Parietal lobe (tissue), 2 donors: ENCODE measurements around the genes SLC17A3, H3C2, H3C6, H3C8 and BTN3A1.

- RAMPAGE, long total RNA = no peak
These were observed at the start of gene SLC17A3 for GRCh38 chr6:25873967-25874590. Gene SLC17A3, minus strand, starts transcription at chr6:25874243.

DNA sequence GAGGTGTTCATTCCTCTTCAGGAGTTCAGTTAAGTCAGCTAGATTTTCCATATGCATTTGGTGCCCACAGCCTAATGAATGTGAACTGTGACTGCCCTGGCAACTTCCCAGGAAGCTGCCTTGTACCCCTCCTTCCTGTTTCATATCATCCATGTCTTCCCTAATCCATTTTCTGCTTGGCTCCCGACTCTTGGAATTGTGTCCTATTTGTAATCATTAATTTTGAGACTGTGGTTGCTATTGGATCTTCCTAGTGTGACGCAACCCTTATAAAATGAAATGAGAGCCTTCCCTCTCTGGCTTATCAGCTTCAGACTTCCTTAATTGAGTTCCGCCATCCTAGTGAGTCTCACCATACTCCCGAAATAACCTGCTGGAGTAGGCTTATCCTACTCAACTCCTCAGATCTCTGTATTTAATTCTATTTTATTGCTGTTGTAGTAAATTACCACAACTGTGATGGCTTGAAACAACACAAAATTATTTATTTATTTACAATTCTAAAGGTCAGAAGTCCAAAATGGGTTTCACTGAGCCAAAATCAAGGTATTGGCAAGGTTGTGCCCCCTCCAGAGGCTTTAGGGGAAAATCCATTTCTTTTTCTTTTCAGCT lies 685 bp upstream of the SLC17A2 start:
- RAMPAGE, long total RNA = no peak

DNA sequence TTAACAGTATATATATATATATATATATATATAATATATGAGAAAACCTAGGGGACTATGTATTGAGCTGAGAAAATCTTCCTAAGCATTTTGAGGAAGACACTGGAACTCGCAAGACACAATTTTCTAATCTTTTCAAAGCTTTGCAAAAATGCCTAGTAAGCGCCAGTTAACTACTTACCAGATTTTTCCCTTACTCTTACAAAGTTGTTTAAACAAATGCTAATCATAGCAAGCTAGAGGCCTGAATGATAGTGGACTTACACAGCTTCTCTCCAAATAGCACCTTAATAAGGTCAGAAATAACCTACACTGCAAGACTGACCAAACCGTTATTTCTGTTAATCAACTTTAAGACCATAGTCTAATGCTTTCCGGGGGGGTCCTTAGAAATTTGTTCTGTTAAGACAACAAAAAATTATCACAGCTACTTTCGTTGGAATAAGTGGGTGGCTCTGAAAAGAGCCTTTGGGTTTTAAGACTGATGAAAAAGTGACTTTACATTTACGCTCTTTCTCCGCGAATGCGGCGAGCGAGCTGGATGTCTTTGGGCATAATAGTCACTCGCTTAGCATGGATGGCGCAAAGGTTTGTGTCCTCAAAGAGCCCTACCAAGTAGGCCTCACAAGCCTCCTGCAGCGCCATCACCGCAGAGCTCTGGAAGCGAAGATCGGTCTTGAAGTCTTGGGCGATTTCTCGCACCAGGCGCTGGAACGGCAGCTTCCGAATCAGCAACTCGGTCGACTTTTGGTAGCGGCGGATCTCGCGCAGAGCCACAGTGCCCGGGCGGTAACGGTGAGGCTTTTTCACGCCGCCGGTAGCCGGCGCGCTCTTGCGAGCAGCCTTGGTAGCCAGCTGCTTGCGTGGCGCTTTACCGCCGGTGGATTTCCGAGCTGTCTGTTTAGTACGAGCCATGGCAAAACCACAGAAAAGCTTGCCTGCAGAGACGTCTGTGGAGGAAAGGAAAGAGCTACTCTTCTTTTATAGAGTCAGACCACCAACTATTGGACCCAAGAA lies at the start of gene H3C2:
H3C2 (minus strand) TSS at position 954 of the 1,017 bp plus-strand sequence.
- RAMPAGE, long total RNA = start-site peak on the minus strand centred at position 952 of the sequence, 8 bp wide, 62 and 660 reads in 2 replicates

DNA sequence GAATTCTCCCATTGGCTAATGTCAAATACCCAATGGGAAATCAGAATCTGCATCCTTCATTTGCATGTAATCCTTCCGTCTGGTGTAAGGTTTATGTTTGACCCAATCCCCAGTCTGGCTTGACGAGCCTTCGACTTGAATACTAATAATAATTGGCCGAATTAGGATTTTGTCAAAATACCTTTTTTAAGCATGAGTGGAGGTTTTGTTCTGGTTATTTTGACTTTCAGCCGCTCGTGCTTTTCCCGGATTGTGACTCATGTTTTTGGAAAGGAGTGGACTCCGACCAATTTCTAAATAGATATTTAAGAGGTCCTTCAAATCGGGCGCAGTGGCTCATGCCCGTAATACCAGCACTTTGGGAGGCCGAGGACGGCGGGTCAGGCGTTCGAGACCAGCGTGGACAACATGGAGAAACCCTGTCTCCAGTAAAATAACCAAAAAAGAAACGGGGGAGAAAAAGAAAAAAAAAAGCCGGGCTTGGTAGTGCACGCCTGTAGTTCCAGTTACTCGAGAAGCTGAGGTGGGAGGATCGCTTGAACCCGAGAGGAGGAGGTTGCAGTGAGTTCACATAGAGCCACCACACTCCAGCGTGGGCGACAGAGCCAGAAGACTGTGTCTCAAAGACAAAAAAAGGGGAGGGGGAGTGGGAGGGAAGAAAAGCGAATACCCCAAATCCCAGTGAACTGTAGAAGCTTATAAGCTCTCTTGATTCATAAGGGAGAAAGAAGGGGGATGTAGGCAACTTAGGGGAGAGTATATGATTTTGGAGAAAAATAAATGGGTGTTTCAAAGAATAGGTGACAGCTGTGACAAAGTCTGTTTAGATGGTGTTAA lies 471 bp upstream of the H2AC4 start:
- RAMPAGE, long total RNA = start-site peak on the plus strand centred at position 119 of the sequence, 14 bp wide, 5 and 12 reads in 2 replicates

DNA sequence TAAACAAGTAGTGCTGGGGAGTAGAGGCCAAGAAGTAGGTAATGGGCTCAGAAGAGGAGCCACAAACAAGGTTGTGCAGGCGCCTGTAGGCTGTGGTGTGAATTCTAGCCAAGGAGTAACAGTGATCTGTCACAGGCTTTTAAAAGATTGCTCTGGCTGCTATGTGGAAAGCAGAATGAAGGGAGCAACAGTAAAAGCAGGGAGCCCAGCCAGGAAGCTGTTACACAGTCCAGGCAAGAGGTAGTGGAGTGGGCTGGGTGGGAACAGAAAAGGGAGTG lies 2.0 kb downstream of the HFE start:
- RAMPAGE, long total RNA = no peak

GRCh38 chr6:26103185-26103551 lies 565 bp upstream of the H4C3 start:
- RAMPAGE, long total RNA = no peak

DNA sequence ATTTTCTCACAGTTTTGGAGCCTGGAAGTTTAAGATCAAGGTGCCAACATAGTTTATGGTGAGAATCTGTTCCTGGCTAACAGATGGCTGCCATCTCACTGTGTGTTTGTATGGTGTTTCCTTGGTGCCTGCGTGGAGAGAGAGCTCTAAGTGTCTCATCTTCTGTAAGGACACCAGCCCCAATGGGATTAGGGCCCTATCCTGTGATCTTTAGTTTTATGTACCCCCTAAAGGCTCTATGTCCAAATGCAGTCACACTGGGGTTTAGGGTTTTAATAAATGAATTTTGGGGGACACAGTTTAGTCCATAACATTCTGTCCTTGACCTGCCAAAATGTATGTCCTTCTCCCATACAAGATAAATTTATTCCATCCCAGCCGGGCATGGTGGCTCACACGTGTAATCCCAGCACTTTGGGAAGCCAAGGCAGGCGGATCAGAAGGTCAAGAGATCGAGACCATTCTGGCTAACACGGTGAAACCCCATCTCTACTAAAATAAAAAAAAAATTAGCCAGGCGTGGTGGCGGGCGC lies 6.1 kb downstream of the H2AC6 start:
- RAMPAGE, long total RNA = no peak

- RAMPAGE, long total RNA = no peak
These were observed 691 bp upstream of the H1-4 start for GRCh38 chr6:26155410-26155865.

- RAMPAGE, long total RNA = no peak
These were observed 893 bp downstream of the H2AC7 start for GRCh38 chr6:26198100-26198700.

- RAMPAGE, long total RNA = no peak
These were observed at the start of gene H3C6 for GRCh38 chr6:26224779-26225556. Gene H3C6, plus strand, starts transcription at chr6:26225135.

- RAMPAGE, long total RNA = no peak
These were observed 951 bp downstream of the H1-3 start for GRCh38 chr6:26233593-26234478.

- RAMPAGE, long total RNA = no peak
These were observed 517 bp upstream of the H1-3 start for GRCh38 chr6:26235328-26235679.

DNA sequence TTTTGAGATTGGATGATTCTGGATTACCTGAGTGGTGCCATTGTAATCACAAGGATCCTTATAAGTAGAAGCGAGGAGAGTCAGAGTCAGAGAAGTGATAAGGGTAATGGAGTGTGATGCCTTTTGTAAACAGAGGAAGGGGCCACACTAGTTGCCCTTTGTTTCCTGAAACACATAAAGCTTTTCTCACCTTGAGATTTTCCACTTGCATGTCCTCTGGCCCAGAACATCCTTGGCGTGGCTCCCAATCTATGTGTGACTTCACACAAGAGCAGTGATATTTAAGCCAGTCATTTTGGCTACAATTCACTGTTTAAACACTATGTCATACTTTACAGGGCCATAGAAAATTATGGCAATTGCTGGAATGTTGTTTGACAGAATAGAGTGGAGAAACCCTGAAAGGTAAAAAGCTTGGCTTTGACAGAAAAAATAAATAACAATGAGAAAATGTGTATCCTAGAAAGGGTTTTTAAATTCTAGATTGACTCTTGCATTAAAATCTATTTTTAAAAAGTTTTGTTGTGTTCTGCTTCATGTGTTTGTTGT lies 3.0 kb downstream of the H4C7 start:
- RAMPAGE, long total RNA = no peak

DNA sequence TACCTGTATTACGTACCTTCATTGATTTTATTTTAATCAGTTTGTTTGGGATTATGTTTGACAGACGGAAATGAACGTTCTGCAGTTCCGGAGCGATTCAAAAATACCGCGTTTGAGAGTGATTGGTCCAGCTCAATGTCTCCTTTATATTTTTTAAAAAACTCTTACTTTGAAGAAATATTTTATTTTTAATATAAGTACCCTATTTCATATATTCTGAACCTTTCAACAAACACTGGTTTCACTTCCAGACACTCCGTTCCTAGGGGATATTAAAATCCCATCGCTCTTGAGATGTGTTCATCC lies 349 bp upstream of the H3C7 start:
- RAMPAGE, long total RNA = no peak

- RAMPAGE, long total RNA = no peak
These were observed at the start of gene H3C8 for GRCh38 chr6:26270838-26272048. Gene H3C8, minus strand, starts transcription at chr6:26271413.

DNA sequence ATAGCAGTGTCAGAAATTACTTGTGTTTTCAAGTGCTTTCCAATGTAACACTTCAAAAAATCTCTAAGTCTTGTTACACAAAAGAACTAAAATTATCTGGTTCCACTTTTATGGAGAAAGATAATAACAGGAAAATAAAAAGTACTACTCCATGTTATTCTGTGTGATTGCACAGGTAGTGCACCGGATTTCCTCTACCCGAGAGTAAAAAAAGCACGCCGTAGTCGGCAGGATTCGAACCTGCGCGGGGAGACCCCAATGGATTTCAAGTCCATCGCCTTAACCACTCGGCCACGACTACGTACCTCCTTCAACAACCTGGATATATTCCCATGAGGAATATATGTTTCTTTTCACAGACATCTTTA lies 27.0 kb upstream of the H4C8 start:
- RAMPAGE, long total RNA = no peak

GRCh38 chr6:26347082-26347525 lies 17.9 kb upstream of the BTN3A2 start:
- RAMPAGE, long total RNA = no peak

- RAMPAGE, long total RNA = no peak
These were observed at the start of gene BTN3A1 for GRCh38 chr6:26402009-26402887. Gene BTN3A1, plus strand, starts transcription at chr6:26402275.

DNA sequence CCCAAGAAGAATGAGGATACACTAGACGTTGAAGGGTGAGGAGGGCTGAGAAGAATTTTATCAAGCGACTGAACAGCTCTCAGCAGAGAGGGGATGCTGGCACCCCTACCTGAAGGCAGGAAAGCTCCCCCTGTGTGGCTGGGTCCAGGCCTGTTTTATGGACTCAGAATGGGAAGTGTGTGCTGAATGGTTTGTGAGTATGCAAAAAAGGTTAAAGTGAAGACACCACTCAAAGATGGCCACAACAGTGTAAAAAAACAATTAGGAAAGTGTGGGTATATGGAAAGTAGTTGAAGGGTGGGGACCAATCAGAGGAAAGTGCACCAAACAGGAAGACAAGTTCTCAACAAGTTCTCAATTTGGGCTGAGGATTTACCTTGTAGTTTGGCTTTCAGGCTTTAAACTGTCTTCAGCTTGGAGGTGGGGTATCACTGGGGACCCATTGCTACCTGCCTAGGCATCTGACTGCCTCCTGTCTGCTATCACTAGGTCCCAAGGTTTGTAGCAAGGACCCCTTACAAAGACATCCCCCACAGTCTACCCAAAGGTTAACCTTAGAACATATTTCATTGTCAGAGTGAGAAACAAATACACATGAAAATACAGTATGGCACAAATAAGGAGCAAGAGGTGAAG lies 15.1 kb downstream of the BTN2A1 start:
- RAMPAGE, long total RNA = no peak

GRCh38 chr6:26521437-26522488 lies 16.4 kb upstream of the HMGN4 start:
- RAMPAGE, long total RNA = no peak